GM19239 (cell line): Measurements from ENCODE around the gene BOD1.

DNA sequence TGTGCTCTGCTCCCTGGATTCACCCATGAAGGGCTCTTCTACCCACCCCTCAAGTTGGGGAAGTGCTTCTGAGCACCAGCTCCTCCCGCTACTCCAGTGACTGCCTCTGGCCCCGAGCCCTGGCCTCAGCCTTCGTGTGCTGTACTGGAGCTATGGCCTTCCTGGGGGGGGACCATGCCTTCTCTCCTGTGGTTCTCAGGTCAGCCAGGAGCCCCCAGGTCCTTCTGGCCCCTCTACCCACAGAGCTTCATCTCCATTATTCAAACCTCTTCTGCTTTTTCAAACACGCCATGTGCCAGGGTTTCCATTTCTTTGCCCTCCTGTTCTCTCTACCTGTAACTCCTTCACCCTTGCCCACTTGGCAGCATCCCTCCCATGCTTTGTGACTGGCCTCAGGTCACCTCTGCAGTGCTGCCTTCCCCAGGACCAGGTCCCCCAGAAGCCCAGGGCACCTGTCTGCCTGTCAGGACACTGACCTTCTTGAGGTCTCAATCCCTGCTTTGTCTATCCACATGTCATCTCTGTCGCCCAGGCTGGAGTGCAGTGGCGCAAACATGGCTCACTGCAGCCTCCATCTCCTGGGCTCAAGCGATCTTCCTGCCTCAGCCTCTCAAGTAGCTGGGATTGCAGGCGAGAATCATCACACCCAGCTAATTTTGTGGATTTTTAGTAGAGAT, 9.5 kb downstream of the SH3PXD2B start:
- RRBS = no CpG with 5 or more reads among the region's 8 CpGs

GRCh38 chr5:172680542-172681342, 39.7 kb downstream of the NEURL1B start:
- RRBS = no CpG with 5 or more reads among the region's 5 CpGs

DNA sequence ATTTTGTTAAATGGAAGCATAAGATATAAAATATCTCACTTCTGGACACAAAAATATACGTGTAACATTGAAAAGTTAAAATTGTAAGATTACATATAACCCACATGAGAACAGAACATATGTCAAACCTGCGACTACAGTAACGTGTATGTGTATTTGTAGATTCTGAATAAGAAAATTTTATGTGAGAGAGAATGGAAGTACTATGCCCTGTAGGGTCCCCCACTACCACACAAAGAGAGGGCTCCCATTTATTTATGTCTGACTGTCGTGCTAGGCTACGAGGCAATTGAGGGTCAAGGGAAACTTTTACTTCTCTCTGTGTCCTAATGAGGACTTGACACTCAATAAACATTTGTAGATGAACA, 33.5 kb downstream of the DUSP1 start:
- RRBS = no CpG with 5 or more reads among the region's 5 CpGs

DNA sequence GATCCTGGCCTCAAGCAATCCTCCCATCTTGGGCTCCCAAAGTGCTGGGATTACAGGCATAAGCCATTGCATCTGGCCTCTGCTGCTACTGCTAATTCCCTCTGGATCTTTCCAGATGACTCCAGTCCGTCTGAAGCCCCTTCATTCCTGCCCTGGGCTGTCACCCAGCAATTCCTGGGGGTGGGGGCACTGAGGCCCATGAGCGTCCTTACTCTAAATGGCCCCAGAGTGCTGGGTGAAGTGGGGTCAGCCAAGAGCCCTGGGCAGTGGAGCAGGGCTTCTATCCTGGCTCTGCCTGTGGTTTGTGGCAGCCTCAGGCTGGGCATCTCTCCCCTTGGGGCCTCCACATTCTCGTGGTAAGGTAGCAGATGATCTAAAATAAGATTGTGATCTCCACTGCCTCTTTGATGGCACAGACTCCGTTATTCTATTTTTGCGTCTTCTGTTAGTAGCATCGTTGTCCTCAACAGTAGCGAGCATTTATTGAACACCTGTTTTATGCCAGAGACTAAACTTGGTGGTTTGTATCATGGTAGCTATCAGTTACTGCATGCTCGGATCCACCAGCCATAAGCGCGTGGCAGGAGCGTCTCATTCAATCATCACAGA, 21.8 kb upstream of the DUSP1 start:
- RRBS = no CpG with 5 or more reads among the region's 11 CpGs

DNA sequence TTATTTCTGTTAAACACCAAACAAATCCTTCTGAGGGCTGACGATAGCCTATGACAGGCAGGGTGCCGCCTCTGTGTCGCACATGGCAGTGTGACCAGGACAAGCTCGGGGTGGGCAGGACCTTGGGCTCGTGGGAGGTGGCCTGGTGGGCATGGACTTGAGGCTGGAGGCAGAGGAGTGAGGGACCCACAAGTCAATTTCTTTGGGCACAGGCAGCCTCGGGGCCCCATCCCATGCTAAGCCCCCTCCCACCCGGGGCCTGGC, 10.3 kb downstream of the ERGIC1 start:
- RRBS = no CpG with 5 or more reads among the region's 7 CpGs

DNA sequence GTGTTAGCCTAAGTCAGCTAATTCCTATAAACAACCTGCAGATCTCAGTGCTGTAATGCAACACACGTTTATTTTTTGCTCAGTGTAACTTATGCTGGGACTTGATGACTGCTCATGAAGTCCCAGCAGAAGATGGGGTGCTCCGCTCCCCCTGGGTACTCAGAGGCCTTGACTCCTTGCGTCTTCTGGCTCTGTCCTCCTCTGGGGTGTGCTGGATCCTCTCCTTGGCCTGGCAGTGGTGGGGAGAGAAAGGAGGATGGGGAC, 12.9 kb downstream of the ERGIC1 start:
- RRBS = no CpG with 5 or more reads among the region's 3 CpGs

GRCh38 chr5:172854886-172855443, 20.9 kb downstream of the ERGIC1 start:
- RRBS = no CpG with 5 or more reads among the region's 6 CpGs

GRCh38 chr5:172868333-172869223, 34.5 kb downstream of the ERGIC1 start:
- RRBS = no CpG with 5 or more reads among the region's 13 CpGs

DNA sequence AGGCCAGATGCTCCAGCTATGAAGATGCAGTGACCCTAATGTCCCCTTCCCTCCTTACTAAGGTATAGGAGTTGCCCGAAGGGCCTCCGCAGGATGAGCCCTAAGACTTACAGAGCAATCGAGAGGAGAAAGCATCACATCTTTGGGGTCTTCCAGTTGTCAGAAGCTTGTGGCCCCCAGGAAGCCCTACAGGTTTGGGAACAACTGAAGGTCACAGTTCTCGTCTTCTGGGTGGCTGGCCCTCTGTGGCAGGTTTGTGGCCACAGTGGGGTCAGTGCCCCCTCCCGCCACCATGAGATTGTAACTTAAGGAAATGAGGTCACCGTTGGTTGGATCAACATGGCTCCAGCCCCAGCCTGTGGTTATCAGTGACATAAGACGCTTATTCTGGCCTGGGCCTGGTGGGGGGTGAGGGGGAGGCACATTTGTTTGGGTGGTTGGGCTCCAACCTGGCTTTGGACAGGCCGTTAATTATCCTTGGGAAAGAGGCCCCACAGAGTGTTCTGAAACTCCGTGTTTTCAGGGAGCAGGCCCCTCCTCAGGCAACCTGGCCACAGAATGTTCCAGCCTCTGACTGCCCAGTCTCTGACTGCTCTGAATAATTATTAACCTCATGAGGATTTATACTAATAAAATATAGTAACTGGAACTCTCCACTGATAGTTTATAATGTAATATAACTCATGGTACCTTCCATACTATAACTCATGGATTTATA, 58.2 kb upstream of the RPL26L1 start:
- RRBS = no CpG with 5 or more reads among the region's 9 CpGs

- RRBS = 15% methylated on average over 2 of the region's 17 CpGs
Measured at GRCh38 chr5:173242513-173243200, 7.7 kb upstream of the NKX2-5 start.

DNA sequence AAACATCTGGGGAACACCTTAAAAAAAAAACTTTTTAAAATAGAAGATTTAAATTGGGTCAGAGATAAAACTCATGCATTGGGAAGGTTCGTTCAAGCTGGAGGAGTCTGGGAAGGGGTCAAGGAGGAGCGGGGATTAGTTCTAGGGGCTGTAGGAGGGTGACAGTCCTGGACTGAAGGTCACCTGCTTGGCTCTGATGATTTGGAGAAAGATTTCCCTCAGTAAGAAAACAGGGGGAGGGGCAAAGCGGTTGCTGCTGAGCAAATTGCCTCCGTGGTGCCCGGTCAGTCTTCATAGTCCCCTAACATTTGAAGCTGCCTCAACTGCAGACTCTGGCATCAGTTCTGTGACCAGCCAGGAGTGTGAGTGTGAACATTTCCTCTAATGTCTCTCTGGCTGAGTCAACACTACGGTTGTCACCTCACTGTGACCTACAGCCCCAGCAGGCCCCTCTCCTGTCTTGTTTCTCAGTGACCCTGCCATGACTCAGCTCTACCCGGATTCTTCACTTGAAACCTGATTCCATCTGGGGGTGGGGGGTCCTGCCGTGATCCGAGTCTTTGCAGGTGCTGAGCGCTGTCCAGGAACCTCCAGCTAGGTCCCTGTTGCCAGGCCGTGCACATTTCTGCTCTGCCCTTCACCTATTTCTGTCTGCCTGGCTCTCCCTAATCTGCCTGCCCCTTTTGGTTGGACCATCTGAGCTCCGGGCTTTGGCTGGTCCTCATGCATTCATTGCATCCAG, 24.4 kb downstream of the STC2 start:
- RRBS = no CpG with 5 or more reads among the region's 12 CpGs

DNA sequence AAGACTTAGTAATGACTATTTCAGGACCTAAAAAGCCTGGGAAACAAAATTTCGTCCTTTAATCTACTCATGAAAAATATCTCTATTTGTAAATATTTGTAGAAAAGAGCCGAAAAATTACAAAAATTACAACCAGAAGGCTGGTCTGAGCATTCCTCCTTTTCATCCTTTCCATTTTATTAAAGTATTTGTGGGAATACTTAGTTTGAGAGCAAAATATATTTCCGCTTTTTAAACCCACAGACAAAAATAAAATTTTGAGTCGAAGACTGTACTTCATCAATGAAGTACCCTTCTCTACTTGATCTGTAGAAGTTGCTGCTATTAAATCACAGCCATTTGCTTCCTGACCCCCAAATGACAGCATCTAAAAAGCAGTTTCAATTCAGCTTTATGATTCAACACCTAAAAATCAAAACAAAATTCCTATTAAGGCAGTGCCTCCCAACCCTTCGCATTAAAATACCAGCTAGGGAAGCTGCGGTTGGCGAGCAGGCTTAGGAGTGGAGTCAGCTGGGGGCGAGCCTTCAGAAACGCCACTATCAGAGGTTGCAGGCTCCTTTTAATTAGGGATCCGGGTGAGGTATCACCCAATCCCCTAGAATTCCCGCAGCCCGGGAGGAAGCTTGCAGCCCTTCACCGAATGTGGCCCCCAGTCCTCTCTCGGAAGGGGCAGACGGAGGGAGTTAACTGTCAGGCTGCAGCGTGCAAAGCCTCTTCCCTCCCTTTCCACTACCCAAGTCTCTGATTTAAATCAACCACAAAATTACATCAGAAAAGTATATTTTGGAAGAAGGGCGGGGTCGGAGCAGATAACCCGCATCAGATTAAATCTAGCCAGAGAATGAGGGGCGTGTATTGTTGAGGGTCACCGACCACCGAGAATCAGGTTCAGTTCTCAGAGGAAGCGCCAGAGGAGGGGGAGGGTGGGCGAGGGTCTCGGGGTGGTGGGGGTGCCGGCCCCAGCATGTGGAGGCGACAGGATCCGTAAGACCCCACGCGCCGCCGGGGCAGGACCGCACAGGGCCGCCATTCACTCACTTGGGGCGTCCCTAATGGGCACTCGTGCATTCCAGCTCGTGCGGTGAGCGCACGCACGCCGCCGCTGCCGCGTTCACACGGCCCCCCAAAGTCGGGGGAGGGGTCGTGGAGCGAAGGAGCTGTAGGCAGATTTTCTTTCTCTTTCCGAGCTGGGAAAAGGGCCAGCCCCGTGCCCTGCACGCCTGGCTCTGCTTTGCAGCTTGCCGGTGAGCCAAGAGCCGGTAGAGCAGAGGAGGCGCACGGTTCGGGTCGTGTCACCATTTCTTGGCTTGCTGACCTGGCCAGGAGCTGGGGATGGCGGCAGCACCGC, 1.6 kb downstream of the STC2 start:
- RRBS = 8% methylated on average over 9 of the region's 60 CpGs

DNA sequence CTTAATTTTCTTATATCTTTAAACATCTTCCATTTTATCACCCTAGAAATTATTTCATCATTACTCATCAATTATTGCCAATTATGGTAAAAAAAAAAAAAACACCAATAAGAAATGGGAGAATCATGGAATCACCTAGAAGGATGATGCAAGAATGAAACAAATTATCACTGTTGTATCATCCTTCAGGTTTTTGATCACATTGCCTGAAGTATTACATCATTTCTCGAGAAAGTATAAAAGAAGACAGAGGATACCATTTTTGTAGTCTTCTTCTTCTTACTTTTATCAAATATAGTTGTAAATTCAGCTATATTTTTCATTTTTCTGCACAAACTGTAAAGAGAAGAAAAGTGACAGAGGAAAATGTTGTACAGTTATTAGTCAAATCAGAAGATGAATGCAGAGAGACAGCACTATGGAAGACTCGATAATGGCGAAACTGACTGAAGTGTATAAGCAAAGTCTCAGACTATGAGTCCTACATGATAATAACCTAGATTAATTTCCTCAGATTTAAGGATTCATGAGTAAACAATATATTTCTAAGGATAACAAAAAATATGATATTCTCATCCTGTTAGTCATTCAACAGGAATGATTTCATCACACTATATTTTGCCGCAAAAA, 5.8 kb upstream of the STC2 start:
- RRBS = no CpG with 5 or more reads among the region's 4 CpGs

DNA sequence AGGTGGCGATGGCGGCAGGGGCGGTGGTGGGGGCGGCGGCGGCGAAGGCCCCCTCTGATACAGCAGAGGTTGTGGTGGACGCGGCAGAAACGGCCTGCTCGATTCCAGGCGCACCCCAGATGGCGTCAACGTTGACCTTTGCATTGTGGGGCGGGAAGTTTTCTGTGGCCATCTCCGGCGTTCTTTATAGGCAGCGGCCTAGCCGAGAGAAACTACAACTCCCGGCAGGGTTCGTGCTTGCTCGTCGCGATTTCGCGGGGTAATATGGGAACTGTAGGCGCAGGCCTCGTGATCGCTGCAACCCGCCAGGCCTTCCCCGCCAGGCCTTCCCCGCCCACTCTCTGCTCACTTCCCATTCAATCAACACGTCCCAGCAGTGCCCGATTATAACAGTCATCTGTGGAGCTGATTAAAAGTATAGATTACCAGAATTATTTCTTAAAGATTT, at the start of gene BOD1:
Gene BOD1 (minus strand): TSS at position 91 of the 448 bp plus-strand sequence.
- RRBS = no CpG with 5 or more reads among the region's 34 CpGs

DNA sequence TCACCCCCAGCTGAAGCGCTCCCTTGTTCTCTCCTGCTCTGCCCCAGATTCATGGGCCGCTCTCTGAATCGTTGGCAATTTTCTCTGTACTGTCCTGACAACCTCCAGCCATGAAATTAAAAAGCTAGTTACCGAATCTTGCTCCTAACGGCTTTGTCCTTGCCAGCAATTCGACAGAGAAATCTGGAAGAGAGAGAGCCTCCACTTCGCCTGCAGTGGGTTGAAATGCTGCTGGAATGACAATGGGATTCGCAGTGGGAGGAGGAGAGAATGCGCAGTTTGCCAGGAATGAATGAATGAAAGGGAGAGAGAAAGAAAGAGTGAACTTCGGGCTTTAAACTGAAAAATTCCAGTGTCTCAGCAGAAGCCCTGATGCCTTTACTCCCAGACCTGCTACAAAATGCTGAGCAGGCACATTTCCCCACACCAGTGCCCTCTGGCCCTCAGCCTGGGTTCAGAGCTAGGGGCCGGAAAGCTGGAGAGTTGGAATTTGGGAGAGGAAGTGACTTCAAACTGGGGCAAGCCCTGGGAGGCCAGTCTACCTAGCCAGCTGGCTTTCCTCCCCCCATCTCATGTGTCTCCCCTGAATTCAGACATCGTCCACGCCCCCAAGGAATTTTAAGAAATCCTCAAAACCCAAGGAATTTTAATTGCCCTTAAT, 11.5 kb upstream of the BOD1 start:
- RRBS = no CpG with 5 or more reads among the region's 13 CpGs

- RRBS = 15% methylated on average over 3 of the region's 15 CpGs
Measured at GRCh38 chr5:173689600-173690422, 73.4 kb upstream of the BOD1 start.

DNA sequence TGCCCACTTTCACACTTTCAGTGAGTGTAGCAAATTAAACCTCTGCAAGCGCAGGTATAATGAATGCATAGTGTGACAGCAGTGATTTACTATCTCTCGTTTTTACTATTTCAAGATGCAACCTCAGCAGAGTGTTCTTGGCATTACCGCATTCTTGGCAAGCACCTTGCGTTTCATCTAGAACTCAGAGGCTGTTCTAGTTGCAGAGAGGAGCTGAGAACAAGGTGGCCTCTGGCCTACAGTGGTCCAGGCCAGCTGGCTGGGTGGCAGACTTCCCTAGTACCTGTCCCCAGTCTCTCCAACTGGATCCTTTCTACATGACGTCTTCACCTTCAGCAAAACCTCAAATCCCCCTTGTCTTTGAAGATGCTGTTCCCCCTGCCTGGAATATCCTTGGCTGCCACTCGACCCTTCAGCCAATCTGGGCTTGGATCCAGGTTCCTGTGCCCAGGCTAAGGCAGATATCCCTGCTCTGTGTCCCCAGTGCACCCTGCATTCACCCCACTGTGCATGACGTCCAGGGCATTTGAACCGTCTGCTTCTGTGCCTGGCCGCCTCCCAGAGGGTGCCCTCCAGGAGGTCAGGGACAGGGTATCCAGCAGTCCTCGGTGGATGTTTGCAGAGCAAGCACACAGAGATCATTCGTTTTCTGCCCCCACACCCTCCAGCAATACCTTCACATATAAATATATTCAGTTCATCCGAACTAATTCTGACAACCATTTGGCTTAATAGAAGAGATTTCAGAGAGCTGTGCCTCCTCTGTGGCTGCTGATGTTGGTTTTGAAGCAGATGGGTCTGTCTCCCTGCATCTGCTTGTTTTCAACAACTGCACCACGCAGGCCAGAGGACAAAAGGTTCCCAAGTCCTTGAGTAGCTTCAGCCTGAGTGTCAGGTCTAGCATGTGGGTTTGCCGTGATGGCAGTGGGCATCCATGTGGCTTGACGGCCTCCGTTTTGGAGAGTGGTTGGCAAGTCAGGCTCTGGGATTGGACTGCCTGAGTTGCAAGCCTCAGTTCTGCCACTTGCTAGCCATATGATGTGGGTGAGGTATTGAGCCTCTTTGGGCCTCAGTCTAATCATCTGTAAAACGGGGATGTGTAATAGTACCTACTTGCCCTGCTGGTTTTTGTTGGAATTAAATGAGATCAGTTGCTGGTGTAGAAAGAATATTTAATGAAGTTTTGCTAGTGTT, 120.2 kb upstream of the CPEB4 start:
- RRBS = no CpG with 5 or more reads among the region's 17 CpGs

GRCh38 chr5:173839114-173839513, 49.0 kb upstream of the CPEB4 start:
- RRBS = no CpG with 5 or more reads among the region's 2 CpGs

GRCh38 chr5:173891205-173892393, 3.5 kb downstream of the CPEB4 start:
- RRBS = no CpG with 5 or more reads among the region's 6 CpGs

DNA sequence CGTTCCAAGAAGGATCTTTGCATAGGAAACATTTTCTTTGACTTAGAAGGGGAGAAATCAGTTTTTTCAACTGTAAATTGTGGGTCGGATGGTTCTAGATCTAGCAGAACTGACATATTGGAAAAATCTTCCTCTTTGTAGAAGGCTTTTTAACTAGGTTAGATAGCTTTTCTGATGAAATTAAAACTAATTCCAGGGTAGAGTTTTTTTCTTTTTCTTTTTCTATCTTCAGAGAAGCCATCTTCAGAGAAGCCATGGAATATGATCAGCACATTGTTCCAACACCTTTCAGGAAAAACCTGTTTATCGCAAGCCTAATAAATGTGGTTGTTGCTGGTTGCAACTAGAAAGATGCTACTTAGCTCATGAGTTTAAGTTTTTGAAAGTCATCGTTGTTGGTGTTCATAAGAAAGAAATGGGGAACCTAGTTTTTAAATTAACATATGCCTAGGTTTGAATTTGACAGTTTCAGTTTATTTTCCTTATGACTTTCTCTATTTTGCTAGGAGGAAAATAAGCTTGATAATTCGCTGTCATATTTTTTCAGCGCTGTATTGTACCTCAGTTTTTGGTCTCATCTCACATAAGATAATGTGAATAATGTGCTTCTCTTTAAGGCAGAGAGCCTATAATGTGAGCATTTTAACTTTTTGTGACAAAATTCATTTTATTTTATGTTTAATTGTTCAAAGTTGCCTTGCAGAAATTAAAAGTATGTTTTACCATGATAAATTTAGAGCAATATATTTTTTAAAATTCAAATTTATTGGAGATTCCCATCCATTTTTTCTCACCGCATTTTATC, 7.7 kb downstream of the CPEB4 start:
- RRBS = no CpG with 5 or more reads among the region's 7 CpGs